ENCODE measurements around the gene CCDC88A.

DNA sequence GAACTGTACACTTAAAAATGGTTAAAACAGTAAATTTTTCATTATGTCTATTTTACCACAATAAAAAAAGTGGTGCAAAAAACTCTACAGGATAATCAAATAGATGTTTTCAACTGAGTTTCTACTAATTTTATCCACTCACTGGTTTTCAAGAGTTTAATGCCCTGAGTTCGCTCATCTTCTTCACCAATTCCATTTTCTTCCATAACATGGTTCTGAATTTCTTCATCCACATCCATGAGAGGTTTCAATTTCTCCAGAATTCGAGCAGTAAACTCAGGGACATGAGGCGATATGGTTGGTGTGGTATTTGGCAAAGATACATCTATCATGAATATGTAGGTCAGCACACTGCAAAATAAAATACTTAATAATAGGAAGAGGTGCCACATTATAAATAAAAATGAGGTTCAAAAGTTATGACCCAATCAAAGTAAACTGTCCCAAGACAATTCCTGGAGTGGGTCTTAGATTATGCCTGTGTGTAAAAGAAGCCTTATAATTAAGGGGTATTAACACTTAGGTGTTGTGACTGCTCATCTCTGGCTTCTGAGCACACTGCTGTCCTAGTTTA, 27.4 kb upstream of the GPR75 start:
- PRO-cap, result no peak
- RAMPAGE, long total RNA, result no peak

DNA sequence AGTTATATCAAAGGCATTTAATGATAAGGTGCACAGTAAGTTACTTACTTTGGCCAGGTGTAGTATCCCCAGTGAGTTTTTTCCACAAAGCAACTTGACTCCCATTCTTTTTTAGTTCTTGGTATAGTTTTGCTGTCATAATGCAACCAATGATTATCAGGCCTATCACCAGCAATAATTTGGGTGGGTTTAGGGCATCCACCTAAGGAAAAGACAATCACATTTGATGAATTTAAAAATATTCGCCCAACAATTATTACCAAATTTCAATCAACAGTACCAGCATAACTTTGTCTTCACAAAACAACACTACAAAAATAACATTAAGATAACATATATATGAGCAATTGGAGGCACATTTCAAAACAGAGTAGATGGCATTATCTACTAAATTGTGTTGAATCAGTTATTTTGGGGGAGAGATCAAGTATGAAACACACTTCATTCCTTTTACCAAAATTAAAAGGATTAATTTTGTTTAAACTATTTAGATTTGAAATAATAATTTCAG, 35.8 kb upstream of the GPR75 start:
- PRO-cap, result no peak
- RAMPAGE, long total RNA, result no peak

GRCh38 chr2:53936104-53936872, 34.5 kb downstream of the PSME4 start:
- PRO-cap, result no peak
- RAMPAGE, long total RNA, result no peak

DNA sequence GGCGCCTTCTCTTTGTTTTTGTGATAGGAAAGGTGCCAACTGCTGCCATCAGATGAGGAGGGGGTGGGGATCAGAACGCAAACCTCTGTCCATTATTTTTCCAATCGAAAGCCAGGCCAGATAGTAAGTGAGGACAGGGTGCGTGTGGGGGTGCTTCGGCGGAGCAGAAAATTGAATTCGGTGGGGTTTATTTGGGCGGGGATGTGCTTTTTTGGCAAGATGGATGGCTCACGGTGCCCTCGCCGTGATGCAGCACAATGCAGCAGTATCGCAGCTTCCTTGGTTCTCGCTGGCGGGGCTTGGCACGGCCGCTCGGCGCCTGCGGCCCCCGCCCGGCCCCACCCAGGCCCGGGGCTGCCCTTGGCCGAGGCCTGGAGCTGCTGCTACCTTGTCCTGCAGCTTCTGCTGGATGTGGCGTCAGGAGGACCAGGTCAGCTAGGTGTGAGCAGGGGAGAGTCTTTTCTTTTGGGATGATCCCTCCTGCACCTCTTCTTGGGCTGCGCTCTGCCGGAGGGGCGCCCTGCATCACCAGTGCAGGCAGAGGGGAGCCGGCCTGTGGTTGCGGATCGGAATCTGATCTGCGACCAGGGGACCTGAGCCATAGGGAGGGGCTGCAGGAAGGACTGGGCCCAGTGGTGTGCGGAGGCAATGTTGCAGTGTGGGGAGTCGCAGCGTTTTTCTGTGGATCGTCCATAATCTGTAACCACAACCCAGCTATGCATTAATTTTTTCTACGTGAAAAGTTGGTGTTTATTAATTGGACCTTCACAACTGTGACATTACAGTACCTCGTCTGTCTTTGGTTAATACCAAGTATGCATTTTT, 1.4 kb downstream of the SPTBN1 start:
- PRO-cap, result bidirectional peak, plus-strand start at position 194 of the sequence, minus-strand start outside the sequence; bidirectional peak, plus-strand start at position 265 of the sequence, minus-strand start at position 288 of the sequence; bidirectional peak, plus-strand start at position 398 of the sequence, minus-strand start at position 557 of the sequence
- RAMPAGE, long total RNA, result no peak

- PRO-cap, result no peak
- RAMPAGE, long total RNA, result no peak
Measured at GRCh38 chr2:54500691-54501297, 44.7 kb downstream of the SPTBN1 start.

- PRO-cap, result no peak
- RAMPAGE, long total RNA, result no peak
Measured at GRCh38 chr2:54508619-54509133, 52.5 kb downstream of the SPTBN1 start.

GRCh38 chr2:54531416-54531932, 75.3 kb downstream of the SPTBN1 start:
- PRO-cap, result no peak
- RAMPAGE, long total RNA, result no peak

DNA sequence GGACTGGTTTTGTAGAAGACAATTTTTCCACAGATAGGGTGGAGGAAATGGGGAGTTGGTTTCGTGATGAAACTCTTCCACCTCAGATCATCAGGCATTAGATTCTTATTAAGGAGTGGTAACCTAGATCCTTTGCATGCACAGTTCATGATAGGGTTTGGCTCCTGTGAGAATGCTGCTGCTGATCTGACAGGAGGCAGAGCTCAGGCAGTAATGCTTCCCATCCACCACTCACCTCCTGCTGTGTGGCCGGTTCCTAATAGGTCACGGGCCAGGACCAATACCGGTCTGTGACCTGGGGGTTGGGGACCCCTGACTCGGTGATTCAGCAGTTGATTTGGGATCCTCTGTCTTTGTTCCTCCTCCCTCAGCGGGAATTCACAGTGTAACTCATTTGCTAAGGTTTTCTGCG, 117.1 kb downstream of the SPTBN1 start:
- PRO-cap, result no peak
- RAMPAGE, long total RNA, result no peak

- PRO-cap, result no peak
- RAMPAGE, long total RNA, result no peak
Measured at GRCh38 chr2:54589239-54589983, 133.3 kb downstream of the SPTBN1 start.

- PRO-cap, result no peak
- RAMPAGE, long total RNA, result no peak
Measured at GRCh38 chr2:54665896-54666107, 57.7 kb upstream of the EML6 start.

DNA sequence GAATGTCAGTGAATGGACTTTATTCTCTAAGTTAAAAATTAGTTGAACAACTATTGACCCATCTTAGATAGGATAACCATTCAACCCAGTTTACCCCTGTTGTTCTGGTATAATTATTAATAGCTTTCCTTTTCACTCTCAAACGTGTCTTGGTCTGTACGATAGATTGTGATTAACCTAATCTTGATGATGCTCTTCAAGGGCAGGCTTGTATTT, 148.9 kb downstream of the RTN4 start:
- PRO-cap, result no peak
- RAMPAGE, long total RNA, result no peak

- PRO-cap, result no peak
- RAMPAGE, long total RNA, result no peak
Measured at GRCh38 chr2:54955526-54956179, 94.6 kb downstream of the RTN4 start.

DNA sequence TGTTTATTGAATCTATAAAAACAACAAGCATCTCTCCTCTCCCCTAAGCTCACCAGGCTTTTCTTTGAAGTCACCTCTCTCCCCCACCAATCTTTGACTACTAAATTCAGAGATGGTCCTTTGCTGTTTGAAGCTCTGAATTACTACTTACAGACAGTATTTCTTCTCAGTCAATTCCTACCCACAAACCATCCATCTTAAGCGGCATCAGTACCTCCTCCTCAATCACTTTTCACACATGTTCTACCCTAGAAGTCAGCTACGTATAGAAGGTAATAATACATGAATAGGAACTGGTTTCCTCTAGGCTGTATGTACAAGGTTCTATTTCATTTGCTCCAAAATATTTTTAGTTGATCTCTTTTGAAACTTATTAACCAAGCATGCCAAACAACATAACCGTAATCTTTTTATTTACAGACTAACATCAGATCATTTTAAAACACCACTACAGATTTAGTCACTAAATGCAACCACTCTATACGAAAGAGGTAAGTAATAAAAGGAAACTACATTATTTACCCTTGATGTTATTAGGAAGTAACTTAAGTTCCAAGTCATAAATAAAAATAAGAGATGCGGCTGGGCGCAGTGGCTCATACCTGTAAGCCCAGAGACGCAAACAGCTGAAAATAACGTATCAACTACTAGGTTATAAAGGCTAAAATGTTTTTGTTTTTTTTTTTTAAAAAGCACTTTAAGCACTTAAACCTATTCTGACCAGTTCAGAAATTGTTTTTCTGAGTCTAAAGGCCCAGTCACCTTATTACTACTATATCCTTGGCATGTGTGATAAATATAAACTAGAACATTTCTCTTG, 69.4 kb downstream of the RTN4 start:
- PRO-cap, result no peak
- RAMPAGE, long total RNA, result no peak

DNA sequence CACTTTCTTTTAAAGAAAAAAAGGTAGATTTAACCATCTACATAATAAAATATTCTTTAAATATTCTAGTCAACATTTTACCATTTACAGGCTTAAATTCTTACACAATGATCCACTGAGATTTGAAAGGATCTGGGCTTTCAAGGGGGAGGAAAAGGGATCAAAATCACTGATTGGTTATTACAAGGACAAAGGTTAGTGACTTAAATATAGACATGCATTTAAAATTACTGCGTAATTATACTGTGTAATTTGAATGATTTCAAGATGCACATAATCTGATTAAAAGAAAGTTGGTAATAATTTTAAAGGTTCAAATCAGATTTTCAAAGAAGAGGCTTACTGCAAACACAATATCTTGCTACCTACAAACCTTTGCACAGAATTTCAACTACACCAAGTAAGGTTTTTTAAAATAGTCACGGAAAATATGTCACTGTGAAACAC, 40.9 kb downstream of the RTN4 start:
- PRO-cap, result no peak
- RAMPAGE, long total RNA, result no peak

DNA sequence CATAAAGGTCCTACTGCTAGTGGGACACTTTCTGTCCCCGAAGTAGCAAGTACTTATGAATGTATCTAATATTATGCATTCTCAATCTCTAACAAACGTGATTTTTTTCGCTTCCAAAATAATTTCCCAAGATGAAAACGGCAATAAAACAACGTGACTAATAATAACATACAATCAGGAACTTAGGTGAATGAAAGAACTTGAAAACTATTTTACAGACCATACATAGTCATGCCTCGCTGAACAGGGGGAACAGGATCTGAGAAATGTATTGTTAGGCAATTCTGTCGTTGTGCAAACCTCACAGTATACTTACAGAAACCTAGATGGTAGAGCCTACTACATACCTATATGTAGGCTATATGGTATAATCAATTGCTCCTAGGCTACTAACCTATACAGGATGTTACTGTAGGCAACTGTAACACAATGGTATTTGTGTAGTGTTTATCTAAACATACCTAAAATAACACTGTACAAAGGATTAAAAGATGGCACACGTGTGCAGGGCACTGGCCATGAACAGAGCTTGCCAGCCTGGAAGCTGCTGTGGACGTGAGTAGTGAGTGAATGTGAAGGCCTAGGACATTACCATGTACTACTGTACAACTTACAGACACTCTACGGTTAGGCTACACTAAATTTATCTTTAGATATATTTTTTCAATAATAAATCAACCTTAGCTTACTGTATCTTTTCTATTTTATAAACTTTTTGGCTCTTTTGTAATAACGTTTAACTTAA, 2.4 kb downstream of the RTN4 start:
- PRO-cap, result no peak
- RAMPAGE, long total RNA, result no peak

GRCh38 chr2:55152458-55153224, 79.5 kb downstream of the CLHC1 start:
- PRO-cap, result no peak
- RAMPAGE, long total RNA, result no peak

DNA sequence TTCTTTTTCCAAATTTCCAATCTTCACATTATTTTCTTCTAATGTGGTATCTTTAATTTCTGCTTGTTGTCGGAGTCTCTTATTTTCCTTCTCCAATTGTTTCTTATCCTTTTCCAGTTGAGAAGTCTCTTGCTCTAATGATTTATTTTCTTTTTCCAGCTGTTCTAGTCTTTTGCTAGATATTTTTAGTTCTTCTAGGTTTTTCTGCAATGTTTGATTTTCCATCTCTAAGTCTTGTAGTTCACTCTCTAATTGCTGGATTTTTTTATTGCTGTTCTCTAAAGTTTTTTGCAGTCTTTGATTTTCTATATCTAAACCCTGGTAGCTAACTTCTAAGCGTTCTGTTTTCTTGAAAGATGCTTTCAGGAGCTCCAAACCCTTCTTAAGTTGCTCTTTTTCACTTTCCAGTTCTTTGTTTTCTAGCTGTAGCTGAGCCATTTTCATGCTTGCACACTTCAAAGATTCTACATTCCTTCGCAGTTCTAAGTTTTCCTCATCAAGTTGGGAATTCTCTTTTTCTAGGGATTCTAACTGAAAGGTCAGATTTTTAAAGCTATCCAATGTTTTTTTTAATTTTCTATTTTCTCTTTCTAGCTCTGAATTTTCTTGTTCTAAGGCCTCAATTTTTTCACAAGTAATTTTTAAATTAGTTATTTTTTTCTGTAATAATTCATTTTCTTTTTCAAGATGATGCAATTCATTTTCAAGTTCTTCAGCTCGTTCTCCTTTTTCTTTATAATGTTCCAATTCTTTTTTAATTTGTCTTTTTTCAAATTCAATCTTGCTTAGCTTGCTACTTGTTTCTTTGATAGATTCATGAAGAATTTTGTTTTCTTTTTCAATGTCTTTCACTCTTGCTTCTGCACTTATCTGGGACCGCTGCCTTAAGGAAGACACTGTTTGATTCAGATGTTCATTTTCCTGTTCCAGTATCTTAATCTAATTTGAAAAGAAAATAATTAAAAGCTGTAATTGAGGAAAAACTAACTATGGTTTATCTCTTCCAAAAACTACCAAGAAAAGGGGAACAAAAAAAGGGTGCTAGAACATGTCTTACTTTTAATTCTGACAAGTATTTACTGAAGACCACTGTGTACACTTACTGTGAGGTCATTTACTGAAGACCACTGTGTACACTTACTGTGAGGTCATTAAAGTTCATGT, 65.6 kb upstream of the MTIF2 start:
- PRO-cap, result no peak
- RAMPAGE, long total RNA, result no peak

GRCh38 chr2:55419150-55420054, at the start of gene CCDC88A:
Gene CCDC88A, minus strand, starts transcription at chr2:55419856.
- PRO-cap, result bidirectional peak, plus-strand start at chr2:55419432, minus-strand start at chr2:55419317; bidirectional peak, plus-strand start at chr2:55419526, minus-strand start at chr2:55419624; bidirectional peak, plus-strand start at chr2:55420187, minus-strand start at chr2:55419839
- RAMPAGE, long total RNA, result no peak

GRCh38 chr2:55459585-55460229, 40.1 kb upstream of the CCDC88A start:
- PRO-cap, result no peak
- RAMPAGE, long total RNA, result no peak

DNA sequence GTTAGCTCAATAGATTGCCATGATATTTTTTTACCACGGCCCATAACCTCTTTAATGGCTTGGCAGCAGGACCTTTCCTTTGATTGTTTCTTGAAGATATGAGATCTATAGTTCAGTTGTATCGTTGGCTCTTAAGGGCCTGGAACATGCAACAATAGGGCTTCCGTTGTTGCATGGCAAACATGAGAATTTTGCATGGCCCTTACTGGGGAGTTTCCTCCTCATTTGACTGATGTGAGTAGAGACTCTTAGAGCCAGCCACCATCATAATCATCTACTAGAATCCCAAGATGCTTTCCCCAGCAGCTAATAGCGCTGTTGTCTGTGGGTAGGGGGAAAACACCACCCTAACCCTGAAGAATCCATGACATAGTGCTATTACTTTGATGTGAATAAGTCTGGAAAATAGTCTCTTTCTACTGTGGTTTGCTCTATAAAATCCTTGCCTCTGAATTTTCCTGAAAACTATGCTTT, 11.3 kb downstream of the CFAP36 start:
- PRO-cap, result no peak
- RAMPAGE, long total RNA, result no peak

All from GM23338 (cell line).